NT2/D1 (cell line): ENCODE measurements around the genes HOXD3 and CCDC141.

DNA sequence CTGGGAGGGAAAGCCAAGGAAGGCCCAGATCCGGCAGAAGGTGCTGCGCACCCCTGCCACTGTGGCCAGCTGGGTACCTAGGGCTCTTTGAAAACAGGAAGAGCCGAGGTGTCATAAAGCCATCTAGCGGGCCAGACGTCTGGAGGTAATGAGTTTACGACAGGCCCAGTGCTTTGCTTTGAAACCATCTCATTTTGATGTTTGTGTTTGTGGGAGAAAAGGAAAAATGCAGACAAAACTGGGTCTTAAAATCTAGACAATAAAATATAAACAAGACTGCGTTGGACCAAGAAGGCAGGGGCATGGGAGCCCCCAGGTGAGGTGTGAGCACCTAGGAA, 3.2 kb downstream of the HOXD9 start:
- RRBS, 2 experiments = no CpG with 5 or more reads among the region's 7 CpGs

DNA sequence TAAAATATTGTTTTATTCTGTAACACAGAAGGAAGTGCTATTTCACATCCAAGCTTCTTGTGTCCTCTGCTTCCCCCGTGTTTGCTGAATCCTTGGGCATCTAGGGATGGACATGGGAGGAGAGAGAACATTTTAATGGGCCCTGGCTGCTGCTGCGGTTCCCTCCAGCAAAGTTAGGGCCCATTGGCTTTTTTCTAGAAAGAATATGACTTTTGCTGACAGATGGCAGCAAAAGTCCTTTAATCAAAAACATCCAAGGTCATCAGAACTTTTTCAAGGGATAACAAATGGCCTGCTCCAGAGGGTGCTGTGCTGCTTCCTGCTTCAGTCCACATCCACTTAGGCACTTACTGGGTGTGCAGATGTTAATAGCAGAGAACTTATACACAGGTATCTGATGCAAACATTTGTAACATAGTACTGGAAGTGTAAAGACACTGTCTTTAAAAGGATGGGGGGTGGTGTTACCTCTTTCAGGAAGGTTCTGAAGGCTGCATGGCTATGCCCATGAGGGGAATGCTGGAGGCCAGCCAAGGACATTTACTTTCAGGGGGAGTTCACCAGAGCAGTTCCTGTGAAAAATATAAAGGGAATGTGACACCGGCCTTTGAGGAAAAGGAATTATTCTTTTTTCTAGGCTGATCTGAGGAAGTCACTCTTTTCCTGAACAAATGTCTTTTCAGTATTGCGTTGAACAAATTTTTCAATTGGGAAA, 5.5 kb downstream of the HOXD8 start:
- RRBS, 2 experiments = no CpG with 5 or more reads among the region's 4 CpGs

- RRBS, 2 experiments = no CpG with 5 or more reads among the region's 40 CpGs
Observed at GRCh38 chr2:176156818-176157416, at the start of gene HOXD3. TSS of gene HOXD3 (plus strand) at chr2:176157307.

GRCh38 chr2:176174888-176175467, 13.5 kb upstream of the HOXD1 start:
- RRBS, 2 experiments = 3 to 20% methylated on average over 3 of the region's 33 CpGs

DNA sequence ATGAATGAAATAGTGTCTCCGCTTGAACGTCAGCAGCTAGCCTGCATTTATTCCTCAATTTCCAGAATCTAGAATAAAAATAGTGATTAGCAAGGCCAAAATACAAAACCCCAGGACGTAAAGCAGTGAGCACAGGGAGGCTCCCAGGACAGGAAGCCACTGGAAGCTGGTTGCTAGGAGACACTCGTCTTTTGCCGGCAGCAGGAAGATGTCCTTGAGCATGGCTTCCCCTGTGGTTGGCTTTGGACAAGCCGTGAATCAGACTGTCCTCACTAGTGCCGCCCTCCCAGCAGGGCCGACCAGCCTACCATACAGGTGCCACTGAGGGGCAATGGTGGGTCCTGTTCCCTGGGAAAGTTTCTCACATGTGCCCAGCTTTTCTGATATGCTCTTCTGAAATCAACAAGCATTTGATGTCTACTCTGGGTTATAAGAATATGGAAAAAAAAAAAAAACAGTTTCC, 374.5 kb downstream of the MTX2 start:
- RRBS, 2 experiments = no CpG with 5 or more reads among the region's 8 CpGs

DNA sequence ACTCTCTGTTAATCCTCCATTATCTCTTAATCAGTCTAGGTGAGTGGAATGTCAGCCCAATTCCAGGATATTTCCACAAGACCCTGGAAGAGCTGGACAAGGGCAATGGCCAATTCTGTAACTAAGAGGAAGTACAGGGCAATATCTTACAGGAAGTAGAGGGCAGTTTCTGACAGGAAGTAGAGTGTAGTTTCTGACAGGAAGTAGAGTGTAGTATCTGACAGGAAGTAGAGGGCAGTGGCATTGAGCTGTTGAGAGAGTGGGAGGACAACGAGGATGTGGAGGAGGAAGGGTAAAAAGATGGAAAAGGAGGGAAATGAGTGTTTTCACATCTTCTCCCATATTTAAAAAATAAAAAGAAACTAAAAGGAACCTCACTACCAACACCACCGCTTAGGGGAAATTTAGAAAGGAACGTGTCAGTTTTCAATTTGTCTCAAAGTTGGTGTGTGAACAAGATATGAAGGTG, 431.0 kb upstream of the HNRNPA3 start:
- RRBS, 2 experiments = no CpG with 5 or more reads among the region's 3 CpGs

GRCh38 chr2:176826358-176826556, 386.3 kb upstream of the HNRNPA3 start:
- RRBS, 2 experiments = no CpG with 5 or more reads among the region's 1 CpG

- RRBS, 2 experiments = no CpG with 5 or more reads among the region's 3 CpGs
Observed at GRCh38 chr2:177220032-177221119, 7.8 kb downstream of the HNRNPA3 start.

DNA sequence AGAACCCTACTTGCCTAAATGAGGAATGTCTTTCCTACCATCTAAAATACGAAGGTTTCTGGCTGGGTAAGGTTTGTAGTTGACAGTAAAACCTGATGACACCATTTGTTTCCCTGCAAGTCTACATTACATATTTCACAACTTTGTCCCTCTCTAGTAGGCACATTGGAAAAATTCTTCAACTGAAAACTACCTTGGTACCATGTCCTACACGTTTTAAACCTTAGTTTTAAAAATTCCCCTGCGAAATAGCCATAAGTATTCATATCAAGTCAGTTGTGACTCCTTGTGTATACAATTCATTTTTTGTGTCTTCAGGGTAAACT, 9.4 kb downstream of the HNRNPA3 start:
- RRBS, 2 experiments = no CpG with 5 or more reads among the region's 3 CpGs

GRCh38 chr2:177240607-177241414, 23.7 kb downstream of the NFE2L2 start:
- RRBS, 2 experiments = no CpG with 5 or more reads among the region's 2 CpGs

DNA sequence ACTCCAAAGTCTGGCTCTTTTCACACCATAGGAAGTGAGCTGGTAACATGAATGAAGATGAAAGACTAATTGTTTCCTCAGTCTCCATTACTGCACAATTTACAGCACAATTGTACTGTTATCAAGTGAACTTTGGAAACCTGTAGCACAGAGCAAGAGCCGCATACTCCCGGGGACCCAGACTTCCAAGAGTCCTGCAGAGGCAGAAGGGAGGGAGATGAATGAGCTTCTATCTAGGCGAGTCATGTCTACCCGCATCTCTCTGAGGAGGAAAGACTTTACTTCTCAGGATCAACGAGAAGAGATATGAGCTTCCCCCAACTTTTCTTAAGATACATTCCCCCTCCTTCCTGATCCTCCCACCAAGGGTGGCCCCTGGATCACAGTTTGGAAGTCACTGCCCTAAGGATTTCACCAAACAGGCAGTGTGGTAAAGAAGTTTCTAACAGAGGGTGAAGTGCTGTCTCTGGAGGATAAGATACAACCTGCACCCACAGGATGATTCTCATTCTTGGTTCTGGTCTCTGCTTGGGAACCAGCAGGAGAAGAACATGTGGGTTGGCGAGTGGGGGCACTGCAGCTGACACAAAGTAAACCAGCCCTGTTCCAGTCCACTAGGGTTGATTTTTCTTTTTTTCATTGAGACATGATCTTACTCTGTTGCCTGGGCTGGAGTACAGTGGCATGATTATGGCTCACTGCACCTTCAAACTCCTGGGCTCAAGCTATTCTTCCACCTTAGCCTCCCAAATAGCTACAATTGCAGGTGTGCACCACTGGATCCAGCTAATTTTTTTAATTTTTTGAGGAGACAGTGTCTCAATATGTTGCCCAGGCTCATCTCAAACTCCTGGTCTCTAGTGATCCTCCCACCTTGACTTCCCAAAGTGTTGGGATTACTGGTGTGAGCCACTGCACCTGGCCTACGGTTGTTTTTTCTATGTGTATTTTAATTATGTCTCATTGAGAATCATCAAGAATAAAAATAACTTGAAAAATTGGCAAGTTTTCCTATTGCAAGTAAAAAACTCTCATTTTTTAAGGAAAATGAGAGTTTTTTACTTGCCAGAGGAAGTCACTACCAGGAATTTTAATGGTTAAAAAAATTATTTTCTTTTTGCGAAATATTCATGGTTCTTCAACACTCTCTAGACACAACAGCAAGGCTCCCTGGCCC, 9.2 kb downstream of the NFE2L2 start:
- RRBS, 2 experiments = no CpG with 5 or more reads among the region's 8 CpGs

GRCh38 chr2:177273318-177273932, 8.9 kb upstream of the NFE2L2 start:
- RRBS, 2 experiments = no CpG with 5 or more reads among the region's 4 CpGs

DNA sequence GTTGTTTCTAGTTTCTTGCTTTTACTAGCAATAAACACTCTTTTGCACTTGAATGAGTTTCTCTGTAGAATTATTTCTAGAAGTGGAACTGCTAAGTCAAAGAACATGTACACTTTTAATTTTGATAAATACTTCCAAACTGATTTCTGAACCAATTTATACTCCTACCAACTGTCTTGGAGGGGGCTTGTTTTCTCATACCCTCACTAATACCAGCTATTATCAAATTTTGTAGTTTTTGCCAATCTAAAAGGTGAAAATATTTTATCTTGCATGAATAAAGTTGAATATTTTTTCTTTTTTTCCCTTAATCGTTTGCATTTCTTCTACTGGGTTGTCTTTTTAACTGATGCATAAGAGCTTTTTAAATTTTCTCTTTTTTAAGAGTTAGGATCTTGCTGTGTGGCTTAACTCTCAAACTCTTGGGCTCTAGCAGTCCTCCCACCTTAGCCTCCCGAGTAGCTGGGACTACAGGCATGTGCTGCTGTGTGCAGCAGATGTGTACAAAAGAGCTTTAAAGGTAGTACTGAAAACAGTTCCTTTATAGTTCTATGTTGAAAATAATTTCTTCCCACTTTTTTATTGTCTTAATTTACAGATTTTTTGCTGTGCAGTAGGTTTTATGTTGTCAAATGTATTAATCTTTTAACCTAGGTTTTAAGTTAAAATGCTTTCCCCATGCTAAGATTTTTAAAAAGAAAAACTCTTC, 13.3 kb downstream of the PRKRA start:
- RRBS, 2 experiments = no CpG with 5 or more reads among the region's 2 CpGs

DNA sequence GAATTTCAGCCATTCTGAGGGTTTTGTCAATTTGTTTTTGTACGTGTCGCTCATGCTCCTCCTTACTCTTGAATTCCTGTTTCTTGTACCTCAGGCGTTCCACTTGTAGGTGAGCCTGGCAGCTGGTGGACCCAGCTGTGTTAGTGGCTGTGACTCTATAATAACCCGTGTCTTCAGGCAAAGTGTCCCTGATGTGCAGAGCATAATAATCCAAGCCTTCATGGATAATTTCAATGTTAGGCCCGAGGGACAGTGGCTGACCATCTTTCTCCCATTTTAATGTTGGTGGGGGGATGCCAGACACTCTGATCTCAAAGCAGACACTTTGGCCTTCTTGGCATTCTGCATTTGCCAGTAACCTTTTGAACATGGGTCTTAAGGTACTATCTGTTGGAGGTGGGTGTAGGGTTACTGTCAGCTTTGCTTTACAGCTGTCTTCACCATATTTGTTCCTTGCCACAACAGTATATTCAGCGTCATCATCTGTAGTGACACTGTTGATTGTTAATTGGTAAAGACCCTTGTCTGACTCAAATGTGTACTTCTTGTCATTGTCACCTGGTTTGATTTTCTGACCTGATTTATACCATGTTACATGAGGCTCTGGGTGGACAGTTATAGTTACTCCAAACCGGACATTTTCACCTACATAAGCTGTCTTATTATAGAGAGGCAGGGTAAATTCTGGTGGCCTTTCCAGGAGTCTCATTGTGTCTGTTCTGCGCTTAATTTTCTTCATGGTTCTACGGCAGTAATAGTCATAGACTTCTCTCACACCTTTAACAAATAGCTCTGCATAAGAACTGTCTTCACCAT, 53.1 kb downstream of the PLEKHA3 start:
- RRBS, 2 experiments = no CpG with 5 or more reads among the region's 9 CpGs

DNA sequence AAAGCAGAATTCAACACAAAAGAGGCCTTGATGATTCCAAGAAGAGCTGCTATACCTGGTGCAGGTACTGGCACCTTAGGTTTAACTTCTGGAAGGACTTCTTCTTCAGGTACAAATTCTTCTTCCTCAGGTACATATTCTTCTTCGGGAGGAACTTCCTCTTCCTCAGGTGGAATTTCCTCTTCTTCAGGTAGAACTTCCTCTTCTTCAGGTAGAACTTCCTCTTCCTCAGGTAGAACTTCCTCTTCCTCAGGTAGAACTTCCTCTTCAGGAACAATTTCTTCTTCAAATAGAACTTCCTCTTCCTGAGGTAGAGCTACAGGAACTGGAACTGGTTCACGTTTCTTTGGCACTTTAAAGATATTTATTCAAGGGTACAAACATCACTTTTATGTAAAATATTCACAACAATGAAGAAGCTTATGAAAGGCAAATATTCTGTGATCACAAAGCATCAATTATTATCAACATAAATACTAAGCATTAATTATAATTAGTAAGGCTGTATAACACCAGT, 129.6 kb downstream of the TTN start:
- RRBS, 2 experiments = no CpG with 5 or more reads among the region's 2 CpGs

- RRBS, 2 experiments = no CpG with 5 or more reads among the region's 10 CpGs
Observed at GRCh38 chr2:178713786-178714463, 93.3 kb downstream of the TTN start.

DNA sequence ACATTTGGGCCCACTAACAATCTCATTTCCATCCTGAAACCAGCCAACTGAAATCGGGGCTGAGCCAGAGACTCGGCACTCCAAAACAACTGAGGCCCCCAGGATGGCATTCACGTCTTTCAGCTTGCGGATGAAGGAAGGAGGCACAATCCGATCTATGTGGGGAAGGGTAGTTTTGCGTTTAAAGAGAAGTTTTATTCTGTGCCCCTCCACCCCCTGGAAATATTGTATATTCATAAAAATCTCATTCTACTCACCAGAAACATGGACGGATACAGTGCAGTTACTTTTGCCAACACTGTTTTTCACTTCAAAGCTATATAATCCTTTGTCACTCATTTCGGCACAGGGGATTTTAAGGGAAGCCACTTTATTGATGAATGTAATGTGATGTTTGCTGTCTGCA, 87.9 kb downstream of the TTN start:
- RRBS, 2 experiments = no CpG with 5 or more reads among the region's 8 CpGs

- RRBS, 2 experiments = no CpG with 5 or more reads among the region's 2 CpGs
Observed at GRCh38 chr2:178754890-178755295, 52.3 kb downstream of the TTN start.

DNA sequence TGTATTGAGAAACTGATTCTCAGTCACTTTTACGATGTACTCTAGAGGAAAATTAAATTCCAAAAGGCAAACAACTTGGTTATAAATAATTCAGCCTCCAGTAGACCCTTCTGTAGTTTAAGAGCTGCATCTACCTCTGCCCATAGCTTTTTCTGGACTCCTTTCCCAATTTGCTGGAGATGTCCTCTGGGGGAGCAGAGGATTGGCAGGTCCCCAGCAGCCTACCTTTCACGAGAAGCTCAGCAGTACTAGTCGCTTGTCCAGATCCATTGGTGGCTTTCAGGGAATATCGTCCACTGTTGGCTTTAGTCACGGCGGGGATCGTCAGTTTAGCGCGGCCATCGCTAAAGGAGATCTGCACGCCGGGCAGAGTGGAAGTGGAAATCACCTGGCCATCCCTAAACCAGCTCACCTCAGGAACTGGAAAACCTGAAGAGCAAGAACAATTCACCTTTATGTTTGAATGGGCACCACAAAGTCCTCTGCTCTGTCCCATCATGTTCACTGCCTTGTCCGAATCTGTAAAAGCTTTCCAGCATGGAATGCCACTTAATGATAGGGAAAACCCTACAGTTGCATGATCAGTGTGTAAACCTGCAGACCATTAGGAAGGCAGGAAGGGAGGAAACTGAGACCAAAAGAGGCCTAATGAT, 5.2 kb downstream of the TTN start:
- RRBS, 2 experiments = no CpG with 5 or more reads among the region's 13 CpGs

DNA sequence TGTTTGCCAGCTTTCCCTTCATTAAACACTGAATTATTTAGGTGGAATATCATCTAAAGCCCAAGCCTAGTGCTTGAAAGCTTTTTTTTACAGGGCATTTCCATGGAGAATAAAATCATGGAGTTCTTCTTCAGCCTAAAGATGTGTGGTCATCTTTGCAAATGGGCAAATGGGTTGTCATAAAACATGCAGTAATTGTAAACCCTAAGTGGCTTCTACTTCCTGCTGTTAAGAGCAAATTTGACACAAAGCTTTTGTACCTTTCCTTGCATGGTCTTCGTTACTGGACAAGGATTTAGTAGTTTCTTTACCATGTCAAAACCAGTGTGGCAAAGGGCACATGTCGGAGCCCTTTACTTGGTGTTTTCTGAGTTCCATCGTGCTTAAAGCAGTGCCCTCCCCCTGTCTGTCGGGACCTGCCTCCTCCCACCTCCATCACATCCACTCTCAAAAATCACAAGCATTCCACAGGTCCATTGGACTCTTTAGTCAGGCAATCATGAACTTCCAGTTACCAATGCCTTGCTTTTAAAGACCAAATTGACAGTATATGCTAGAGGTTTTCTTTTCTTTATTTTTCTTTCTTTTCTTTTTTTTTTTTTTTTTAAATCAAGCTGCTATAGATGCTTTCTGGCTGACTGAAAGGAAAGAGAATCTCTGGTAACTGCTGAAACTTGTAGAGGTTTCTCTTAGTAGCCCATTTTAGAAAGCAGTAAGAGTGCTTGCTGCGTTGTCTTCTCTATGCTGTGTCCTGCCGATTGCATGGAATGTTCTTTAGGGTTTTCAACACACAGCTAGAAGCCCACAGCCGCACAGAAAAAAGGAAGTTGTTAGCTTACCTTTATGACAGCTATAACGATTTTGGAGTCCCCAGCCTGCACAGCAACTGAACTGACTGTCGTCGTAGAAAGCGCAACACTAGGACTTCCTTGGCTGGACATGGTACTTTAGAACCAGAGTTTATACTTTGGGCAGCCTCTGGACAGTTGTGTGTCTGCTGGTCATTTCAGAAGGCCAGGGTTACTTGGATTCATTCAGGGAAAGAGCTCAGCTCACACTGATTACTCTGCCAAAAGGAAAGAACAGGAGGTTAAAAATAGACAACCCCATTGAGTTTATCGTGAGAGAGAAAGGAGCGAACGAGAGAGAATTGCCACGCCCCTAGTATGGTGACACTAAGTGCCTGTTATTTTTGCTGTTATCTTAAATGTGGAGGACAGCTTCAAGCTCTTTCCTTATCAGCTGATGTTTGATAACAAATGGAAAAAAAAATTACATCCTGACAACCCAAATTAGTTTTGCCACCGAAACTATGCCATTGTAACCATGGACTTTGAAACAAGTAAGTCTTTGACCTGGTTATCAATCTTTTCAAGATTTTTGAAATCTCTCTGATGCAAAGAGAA, at the start of gene CCDC141:
Gene CCDC141, minus strand, starts transcription at position 1,137 of the 1,406 bp plus-strand sequence.
- RRBS, 2 experiments = no CpG with 5 or more reads among the region's 16 CpGs